Osteocyte (in vitro differentiated cells): ENCODE measurements around the genes UCP2, P4HA3 and PGM2L1.

DNA sequence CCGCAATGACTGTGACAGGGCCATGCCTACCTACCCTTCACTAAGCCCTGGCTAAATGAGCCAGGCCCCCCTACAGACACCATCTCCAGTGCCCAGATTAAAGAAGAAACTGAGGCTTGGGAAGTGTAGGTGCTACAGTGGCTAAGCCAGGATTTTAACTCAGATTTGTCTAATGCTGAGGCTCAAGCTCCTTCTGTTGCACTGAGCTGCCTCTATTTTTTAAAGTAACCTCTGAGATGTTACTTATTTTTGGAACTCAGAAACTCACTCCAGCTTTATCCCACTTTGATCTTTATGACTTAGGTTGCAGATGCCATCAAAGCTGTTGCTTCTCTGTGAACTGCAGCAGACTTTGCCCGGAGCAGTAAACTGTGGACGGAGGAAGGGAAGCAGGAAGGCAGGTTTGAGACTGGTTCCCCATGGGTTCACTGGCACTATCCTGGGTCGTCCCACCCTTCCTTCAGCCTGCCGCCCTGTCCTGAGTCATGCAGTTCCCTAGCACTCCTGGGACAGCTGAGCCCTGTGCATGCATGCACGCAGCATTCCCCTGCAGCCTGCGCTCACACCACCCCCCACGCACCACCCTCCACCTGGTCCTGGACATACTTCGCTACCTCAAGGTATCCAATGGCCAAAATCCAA is 23.6 kb upstream of the P2RY2 start:
- PRO-cap: no peak

DNA sequence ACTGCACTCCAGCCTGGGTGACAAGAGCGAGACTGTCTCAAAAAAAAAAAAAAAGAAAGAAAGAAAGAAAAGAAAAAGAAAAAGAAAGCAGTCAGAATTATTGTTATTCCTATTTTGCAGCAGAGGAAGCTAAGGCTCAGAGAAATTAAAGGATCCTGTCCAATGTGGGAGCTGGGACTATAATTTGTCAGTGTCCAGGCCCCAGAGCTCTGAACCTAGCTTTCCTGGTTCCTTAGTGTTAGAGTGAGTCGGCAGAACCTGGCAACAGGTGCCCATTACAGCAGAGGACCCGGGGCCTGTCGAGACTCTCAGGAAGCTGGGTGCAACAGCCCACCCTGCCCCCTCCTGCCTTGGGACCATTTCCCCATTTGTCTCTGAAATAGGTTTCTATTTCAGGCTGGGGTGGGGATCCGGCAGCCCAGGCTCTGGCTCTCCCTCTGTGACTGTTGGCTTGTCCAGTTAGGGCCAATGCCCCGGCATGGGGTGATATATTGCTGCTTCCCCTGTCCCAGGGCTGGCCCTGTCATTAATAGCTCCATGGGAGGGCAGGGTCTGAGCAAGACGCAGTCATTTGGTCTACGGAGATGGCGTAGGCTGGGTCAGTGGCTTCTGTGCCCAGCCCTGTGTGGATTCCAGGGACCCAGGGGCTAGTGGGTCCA is 2.5 kb downstream of the P2RY6 start:
- PRO-cap: no peak

GRCh38 chr11:73312940-73313423 is 4.9 kb downstream of the ARHGEF17 start:
- PRO-cap: no peak

DNA sequence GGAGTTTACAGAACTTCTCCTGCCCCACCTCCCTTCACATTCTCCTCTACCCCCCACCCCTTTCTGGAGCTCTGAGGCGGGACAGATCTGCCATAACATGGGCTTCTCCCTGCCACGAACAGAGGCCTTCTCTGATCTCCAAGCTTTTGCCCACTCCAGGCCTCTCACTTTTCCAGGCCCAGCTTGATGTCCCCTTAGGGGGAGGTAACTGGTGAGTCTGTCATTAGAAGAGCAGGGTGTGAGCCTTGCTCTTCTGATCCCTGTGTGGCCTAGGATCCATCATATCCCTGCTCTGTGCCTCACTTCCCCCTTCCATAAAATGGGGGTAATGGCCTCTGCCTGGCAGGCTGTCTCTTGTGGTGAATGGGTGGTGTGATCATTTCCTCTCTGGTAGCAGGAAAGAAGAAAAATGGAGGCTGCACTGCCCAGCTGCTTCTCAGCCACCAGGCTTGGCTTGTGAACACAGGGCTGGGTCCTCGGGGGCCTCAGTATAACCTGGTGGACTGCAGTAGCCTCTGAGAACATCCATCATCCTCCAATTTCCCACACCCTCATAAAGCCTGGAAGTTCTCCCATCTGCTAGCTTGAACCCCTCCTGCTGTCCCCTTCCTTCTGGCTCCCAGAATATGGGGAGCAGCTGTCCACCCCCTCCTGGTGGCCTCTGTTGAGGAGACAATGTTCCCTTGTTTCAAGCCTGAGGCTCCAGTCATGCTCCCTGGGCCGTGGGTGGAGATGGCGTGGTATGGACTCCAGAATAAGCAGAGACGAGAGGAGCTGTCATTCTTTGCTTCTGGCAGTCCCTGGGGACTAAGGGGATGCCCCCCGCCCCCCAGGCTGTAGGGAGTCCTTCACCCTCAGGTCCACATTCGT is 5.7 kb downstream of the ARHGEF17 start:
- PRO-cap: no peak

- PRO-cap: no peak
These were observed 26.6 kb downstream of the ARHGEF17 start for GRCh38 chr11:73334495-73335208.

DNA sequence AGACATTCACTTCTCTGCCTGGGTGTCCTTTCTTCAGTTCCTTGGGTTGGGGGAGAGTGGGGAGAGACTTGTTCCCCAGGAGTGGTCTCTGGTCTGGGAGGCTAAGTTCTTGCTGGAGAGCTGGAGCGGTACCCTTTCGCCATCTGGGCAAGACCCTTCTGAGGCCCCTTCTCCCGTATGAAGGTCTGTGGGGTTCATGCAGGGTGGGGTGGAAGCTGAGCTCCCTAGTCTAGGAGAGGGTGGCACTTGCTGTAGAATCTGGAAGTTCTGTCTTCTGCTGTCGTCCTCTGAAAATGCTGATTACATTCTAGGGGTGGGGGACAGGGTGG is 1.8 kb downstream of the RELT start:
- PRO-cap: no peak

DNA sequence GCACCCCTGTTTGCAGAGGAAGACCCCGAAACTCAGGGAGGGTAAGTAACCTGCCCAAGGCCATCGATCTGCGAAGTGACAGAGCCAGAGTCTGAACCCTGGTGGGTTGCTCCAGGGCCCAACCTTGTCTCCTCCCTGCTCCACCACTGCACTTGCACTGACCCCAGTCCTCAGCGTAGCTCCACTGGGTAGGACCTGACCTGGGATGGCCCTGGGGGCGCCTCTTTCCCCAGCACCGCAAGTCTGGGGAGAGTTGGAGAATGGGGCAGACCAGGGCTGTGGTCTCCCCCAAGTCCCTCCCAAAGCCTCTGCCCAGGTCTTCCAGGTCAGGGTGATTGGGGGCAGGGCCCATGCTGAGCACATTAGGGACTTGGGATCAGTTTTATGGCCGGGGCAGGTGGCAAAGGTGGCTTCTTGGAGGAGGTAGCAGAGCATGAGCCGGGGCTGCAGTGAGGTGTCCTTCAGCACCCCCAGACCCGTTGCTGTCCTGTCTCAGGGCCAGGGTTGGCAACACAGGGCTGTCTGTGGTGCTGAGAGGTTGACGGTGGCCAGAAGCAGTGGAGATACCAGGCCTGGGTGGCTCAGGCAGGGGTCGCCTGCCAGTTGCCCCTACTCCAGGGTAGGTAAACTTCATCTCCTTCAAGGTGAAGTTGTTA is 5.9 kb downstream of the RELT start:
- PRO-cap: no peak

DNA sequence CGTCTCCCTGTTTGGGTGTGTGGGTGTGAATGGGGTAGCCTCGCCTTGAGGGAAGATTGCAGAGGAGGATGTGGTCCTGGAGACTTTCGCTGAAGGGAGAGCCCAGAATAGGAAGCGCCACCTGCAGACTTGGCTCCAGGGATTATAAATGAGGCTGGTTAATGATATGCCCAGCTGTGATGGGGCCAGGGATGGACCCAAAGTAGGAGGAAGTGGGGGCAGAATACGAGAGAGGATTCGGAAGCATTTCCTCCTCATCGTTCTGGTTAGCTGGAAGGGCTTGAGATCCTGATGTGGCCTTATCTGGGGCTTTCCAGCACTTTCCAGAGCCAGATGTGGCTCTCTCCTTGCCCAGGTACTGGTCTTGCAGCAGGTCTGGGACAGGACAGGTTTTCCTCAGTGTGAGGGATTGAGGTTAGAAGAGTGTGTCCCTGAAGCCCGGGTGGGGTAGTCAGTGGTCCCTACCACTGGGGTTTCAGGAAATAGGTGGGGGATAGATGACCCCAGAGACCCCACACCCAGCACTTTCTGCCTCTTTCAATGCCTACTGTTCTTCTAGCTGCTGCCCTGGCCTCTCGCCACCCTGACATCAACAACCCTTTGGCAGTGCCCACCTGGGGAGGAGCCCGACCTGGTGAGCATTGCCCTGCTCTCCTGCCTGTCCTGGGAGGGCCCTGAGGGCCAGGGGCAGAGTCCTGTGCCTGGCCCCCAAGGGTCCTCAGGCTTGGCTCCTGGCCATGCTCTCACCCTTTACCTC is 14.0 kb downstream of the RELT start:
- PRO-cap: no peak

DNA sequence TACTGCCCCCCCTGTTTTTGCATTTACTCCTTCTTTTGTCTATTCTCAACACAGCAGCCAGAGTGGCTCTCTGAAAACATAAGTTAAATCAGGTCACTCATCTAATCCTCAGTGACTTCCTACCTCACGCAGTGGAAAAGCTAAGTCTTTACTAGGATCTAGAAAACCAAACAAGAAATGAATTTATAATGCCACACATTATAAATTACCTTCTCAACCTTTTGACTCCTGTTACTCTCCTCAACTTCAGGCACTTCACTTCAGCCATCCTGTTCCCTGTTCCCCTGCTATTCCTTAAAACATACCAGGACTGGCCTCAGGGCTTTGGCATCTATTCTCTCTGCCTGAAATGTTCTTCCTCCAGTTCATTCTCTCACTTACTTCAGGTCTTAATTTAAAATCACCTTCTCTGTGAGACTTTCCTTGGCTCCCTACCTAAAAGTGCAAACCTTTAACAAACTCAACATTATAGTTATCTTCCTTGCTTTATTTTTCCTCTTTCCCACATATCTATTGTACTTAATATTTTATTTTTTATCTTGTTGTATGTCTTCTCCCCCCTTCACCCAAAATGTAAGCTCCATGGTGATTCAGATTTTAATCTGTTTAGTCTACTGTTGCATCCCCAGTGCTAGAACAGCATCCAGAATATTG is 107.5 kb downstream of the FAM168A start:
- PRO-cap: no peak

GRCh38 chr11:73542331-73543055 is 55.4 kb downstream of the FAM168A start:
- PRO-cap: no peak

- PRO-cap: no peak
These were observed 10.6 kb downstream of the PLEKHB1 start for GRCh38 chr11:73657010-73657364.

DNA sequence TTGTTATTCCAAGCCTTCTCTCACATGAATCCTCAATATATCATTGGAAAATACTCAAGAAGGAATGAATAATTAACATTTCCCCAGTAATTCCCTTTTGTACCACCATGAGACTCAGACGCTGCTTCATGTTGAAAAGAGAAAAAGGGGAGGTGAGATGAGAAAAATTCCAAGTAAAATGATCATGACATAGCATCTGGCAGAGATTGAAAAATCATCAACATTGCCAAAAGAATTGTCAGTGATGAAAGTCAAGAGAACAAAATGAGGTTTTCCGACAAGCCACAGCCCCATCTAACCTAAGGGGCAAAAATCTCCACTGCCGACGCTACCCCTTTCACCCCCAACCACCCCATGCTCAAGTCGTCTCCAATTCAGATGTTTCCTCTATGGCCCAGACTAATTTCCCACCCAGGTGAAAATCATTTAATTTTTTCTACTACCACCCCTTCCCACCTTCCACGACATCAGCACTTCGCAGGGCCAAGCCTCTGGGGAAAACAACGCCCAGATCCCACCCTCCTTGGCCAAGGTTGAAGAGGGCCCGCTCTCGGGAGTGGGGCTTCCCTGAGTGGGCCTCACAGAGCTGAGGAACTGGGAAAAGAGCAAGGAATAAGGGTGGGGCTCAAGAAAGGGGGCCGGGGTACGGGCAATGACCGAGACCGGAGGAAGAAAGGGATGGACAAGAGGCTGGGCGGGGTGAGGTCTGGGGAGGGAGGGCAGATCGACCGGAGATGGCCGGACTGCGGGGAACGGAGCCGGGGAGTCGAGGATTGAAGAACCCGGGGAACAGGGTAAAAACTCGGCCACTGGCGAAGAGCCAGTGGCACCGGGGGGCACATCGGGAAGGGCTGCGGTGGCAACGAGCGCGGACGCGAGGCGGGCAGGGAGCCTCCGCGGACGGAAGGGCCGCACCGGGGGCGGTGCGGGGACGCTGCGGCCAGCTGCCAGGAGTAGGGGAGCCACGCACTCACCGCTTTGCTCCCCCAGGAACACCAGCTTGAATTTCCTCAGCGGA is 973 bp downstream of the RAB6A start:
- PRO-cap: bidirectional peak, plus-strand start at position 722 of the sequence, minus-strand start at position 684 of the sequence

DNA sequence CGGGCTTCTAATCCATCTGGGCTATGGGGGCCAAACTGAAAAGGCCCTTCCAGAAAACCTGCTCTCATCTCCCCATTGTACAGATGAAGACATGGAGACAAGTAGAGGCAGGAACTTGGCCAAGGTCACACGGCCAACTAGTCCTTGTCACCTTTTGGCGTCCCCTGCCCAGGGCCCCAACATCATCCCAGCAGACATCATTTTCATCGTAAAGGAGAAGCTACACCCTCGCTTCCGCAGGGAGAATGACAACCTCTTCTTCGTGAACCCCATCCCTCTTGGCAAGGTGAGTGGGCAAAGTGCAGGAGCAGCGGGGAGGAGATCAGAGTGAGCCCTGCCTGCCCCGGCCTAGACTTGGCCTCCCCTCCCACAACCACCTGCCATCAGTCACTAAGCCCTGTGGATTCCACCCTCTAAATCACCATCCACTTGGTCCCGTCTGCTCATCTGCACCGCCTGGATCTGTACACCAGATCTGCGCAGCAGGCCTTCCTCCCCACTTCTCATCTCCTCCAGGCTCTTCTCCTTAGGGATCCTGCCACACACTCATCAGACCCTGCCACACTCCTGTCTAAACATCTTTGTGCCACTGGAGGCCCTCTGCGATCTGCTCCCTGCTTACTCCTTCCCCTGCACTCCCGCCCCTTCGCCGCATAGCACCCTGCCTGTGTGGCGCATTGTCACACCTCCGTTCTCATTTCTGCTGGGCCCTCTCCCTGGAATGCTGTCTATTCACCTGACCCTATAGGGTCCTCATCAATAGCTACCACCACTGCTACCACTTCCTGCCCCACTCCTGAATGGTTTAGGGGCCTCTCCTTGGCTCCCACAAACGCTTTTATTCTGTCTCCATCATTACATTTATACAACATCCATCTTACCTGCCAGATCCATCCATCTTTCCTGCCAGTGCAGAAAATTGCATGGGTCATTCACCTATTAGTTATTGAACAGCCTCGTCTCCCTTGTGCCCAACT is 14.2 kb downstream of the UCP2 start:
- PRO-cap: no peak

- PRO-cap: bidirectional peak, plus-strand start at chr11:73982962, minus-strand start at chr11:73982843; bidirectional peak, plus-strand start at chr11:73983095, minus-strand start at chr11:73983124
These were observed at the start of gene UCP2 for GRCh38 chr11:73982588-73983167. Gene UCP2 (minus strand): TSS chr11:73982843.

DNA sequence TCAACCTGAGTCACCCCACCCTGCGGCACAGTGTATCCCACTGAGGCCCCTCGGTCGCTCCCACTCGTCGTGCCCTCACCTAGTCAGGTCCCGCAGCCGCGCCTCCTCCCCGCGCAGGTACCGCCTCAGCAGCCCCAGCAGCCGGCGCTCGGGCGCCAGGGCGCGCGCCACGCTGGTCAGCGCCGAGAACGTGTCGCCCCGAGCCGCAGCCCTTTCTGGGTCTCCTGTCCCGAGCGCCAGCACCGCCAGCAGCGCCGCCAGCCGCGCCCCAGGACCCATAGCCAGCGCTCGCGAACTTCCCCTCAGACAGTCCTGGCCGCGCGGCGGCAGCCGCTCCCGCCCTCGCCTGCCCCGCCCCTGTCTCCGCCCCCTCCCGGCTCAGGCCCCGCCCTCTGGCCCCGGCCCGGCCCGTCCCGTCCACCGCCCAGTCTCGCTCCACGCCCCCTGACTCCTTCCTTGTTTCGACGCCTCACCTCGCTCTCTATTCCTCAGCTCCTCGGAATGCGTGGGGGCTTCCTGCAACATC is at the start of gene P4HA3:
TSS of gene P4HA3 (minus strand) at position 308 of the 526 bp plus-strand sequence.
- PRO-cap: bidirectional peak, plus-strand start at position 438 of the sequence, minus-strand start at position 308 of the sequence

DNA sequence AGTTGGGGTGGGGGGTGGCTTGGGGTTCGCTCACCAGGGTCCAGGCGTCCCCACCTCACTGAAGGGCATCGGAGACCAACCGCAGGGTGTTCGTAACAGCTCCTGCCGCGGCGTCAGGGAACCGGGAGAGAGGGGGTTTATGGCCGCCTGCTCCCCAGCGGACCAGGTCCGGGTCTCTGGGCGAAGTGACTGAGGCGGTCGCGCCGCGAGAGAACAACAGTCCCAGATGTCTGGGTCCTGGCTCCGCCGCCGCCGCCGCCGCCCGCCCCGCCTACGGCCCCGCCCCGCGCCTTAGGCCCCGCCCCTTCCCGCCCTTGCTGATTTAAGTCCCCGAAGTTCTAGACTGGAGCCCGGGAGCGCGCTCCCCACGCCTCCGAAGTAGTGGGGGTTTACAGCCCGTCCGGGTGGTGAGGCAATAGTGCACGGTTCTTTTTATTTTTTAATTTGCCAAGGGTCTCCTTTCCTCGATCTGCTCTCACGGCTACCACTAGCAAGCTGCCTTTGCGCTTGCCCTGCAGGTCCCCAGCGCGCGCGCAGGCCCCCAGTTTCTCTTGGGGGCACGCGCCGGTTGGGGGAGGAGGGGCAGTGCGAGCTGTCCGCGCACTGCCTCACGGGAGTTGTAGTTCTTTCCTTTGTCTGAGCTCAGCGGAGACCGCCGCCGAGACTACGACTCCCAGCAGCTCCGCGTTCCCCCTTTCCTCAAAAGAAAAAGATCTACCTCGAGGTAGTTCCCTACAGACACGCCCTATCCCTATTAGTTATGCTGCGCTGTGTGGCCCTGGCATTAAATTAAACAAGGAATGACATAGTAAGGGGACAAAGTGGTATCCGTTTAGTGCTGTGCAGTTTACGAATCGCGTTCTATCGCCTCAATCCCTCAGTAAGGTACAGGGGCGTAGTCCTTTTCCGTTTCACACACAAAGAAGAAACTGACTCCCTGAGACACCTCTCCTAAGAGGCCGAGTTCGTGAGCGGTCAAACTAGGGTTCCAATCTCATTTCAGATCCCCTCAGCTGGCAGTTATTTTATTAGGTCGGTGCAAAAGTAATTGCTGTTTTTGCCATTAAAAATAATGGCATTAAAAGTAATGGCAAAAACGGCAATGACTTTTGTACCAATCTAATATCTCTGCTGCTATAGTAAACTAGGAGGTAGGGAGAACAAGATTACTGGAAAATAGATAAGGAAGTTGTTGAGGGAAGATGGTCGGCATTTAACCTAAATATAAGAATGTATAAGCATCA is at the start of gene PGM2L1:
TSS of gene PGM2L1 (minus strand) at position 228 of the 1,244 bp plus-strand sequence.
- PRO-cap: bidirectional peak, plus-strand start at position 381 of the sequence, minus-strand start at position 187 of the sequence; bidirectional peak, plus-strand start at position 735 of the sequence, minus-strand start at position 514 of the sequence

DNA sequence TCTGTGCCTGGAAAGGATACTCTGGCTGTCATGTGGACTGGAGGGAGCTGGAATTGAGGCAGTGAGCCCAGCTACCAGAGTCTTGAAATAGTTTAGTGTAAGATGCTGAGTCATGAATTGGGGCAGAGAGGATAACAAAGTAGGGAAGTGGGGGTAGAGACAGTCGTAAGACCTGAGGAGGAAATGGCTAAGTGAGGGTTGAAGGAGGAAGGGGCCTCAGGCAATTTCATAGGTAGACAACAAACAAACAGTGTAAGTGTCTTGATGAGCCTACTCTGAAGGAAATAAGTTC is 6.6 kb downstream of the KCNE3 start:
- PRO-cap: no peak

GRCh38 chr11:74466502-74467390 is 603 bp downstream of the KCNE3 start:
- PRO-cap: unidirectional peak, plus-strand start at chr11:74467280

GRCh38 chr11:74581999-74582471 is 10.3 kb upstream of the POLD3 start:
- PRO-cap: no peak

GRCh38 chr11:74749055-74750155 is 756 bp downstream of the RNF169 start:
- PRO-cap: bidirectional peak, plus-strand start at chr11:74749206, minus-strand start at chr11:74749257; unidirectional peak, minus-strand start at chr11:74749405